ENCODE results near the gene SIRT1.

GRCh38 chr10:67883885-67884874, at the start of gene SIRT1:
Gene SIRT1, plus strand, starts transcription at chr10:67884656.
- PRO-cap, result bidirectional peak, plus-strand start at chr10:67884225, minus-strand start at chr10:67884206; bidirectional peak, plus-strand start at chr10:67884659, minus-strand start at chr10:67884514

- PRO-cap, result no peak
Measured at GRCh38 chr10:67885636-67885952, 1.1 kb downstream of the SIRT1 start.

DNA sequence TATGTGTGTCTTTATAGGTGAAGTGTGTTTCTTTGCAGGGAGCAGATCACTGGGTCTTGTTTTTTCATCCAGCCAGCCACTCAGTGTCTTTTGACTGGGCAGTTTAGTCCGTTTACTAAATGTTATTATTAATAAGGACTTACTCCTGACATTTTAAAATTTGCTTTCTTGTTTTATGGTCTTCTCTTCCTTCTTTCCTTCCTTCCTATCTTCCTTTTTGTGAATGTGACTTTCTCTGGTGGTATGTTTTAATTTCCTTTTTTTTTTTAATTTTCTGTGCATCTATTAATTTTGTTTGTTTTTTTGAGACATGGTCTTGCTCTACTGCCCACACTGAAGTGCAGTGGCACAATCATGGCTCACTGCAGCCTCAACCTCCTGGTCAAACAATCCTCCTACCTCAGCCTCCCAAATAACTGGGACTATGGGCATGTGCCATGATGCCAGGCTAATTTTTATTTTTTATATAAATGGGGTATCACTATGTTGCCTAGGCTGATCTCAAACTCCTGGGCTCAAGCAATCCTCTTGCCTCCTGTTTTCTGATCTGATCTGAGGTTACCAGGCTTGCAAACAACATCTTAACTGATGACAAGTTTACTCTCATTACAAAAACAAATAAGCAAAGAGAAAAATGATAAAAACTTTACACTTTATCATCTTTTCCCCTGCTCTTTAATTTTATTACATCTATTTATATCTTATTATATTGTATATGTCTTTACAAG, 69.5 kb downstream of the HERC4 start:
- PRO-cap, result no peak

DNA sequence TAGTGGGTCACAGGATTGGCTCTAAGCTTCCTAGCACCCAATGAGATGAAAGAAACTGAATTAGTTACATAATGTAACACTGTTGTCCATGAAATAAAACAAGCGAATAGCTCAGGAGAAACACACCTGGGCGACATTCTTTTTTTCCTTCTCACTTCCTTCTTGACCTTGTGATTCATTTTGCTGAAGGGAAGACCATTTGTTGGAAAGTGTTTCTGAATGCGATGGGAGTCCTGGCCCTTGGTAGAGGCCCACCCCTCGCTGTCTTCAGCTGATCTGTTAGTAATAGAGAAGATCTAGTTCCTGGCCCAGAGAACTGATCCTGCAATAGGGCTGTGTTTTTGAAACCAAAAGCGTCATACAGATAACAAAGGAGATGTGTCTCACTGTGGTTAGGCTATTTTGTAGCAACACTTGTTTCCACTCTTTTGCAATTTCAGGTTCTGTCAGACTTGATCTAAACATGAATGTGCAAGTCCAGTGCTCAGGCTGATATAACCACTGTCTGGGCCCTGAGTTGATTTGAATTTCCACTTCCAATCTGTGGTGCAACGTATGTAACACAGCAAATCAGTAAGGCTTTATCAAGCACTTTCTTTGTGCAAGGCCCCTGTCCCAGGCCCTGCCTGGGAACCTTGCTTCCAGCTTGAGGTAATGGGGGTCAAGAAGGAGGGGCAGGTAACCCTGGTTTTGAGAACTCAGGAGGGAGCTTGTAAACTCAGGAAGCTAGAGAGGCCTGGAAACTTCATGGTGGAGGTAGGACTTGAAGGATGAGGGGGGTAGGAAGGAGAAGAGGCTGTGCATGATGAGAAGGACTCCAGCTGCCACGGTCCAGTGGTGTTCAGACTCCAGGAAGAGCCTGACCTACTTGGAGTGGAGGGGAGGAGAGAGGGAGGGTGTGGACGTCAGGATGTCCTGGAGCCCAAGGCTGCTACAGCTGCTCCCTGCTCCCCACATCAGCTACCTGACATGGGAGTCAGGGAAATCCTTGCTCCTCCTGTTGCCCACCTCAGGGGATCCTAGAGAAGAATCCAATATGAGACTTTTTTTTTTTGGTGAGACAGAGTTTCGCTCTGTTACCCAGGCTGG, 42.3 kb upstream of the SRGN start:
- PRO-cap, result no peak

GRCh38 chr10:69072718-69073475, 15.0 kb upstream of the SRGN start:
- PRO-cap, result no peak

DNA sequence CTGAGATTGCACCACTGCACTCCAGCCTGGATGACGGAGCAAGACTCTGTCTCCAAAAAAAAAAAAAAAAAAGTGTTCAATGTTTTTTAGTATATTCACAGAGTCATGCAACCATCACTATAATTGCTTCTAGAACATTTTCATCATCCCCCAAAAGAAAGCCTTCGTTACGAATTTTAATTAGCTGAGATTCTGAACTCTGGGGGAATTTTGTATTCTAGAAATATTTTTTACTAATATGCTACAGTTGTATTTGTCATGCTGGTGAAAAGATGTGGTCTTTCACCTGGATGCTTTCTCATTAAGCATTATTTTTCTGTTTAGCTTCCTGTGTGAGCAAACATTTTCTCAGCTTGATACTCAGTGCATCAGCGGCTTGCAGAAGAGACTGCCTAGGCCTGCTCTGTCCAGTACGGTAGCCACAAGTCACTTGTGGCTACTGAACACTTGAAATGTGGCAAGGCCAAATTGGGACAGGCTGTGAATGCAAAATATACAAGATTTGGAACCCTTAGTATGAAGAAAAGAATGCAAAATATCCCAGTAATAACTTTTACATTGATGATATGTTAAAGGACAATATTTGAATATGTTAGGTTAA, 4.9 kb downstream of the SRGN start:
- PRO-cap, result no peak

DNA sequence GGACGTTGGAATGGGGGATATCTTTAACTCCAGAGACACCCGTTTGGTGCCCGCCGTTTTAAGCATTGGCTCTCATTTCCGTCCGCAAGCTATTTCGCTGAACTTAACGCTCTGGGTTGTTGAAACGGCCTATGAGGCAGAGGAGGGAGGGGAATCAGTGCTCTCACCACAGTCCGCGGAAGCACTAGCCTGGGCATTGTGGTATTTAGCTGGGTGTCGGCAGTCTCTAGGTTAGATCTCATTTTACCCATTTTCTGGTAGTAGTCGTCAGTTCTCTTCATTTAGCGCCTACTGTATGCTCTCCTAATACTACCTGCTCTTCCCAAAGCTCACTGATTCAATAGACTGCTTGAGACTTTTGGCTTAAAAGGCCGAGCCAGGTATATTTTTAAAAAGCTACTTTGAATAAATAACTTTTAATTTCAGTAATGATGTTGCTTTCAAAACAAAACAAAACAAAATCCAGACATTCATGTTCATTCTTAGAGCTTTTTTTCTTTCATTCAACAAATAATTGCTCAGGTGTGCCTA, 922 bp downstream of the VPS26A start:
- PRO-cap, result bidirectional peak, plus-strand start at position 157 of the sequence, minus-strand start at position 67 of the sequence

- PRO-cap, result no peak
Measured at GRCh38 chr10:69375212-69376449, 41.1 kb downstream of the TACR2 start.

GRCh38 chr10:69446549-69447119, 4.6 kb upstream of the TSPAN15 start:
- PRO-cap, result no peak

GRCh38 chr10:69449492-69450199, 1.6 kb upstream of the TSPAN15 start:
- PRO-cap, result no peak

DNA sequence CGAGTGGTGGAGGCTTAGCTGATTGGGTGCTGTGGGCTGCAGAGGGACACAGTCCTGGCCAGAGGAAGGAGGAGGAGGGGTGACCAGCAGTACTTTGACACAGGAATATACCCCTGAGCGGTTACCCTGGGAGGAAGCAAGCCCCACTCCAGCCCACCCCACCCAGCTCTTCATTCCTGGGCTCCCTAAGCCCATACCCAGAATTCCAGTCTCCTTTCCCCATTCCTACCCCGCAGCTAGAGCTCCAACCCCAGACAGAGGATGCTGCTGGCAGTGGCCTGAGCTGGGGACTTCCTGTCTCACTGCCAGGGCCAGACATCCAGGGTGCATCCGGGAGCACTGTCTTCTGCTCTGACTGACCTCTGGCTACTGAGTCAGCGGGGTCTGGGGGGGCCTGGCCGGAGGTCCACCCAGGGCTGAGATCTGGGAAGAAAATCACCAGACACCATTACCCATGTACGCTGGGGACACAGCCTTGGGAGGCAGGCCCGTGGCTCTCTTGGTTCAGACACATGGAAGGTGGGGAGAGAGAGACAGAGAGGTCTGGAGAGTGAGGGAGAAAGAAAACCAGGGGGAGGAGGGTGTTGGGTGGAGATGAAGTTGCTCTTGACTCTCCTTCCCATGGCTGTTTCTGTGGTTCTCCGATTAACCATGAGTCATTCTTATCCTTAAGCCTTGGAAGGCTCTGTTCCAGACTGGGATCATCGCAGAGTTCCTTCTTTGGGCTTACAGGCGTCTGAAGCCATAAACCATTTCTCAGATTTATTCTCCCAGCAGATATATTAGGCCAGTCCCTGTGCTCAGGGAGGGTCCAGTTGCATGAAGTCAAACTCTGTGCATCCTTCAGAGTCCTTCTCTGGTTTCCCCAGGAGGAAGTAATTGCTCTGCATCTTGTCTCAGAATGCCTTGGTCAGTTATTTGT, 23.6 kb downstream of the TSPAN15 start:
- PRO-cap, result no peak

DNA sequence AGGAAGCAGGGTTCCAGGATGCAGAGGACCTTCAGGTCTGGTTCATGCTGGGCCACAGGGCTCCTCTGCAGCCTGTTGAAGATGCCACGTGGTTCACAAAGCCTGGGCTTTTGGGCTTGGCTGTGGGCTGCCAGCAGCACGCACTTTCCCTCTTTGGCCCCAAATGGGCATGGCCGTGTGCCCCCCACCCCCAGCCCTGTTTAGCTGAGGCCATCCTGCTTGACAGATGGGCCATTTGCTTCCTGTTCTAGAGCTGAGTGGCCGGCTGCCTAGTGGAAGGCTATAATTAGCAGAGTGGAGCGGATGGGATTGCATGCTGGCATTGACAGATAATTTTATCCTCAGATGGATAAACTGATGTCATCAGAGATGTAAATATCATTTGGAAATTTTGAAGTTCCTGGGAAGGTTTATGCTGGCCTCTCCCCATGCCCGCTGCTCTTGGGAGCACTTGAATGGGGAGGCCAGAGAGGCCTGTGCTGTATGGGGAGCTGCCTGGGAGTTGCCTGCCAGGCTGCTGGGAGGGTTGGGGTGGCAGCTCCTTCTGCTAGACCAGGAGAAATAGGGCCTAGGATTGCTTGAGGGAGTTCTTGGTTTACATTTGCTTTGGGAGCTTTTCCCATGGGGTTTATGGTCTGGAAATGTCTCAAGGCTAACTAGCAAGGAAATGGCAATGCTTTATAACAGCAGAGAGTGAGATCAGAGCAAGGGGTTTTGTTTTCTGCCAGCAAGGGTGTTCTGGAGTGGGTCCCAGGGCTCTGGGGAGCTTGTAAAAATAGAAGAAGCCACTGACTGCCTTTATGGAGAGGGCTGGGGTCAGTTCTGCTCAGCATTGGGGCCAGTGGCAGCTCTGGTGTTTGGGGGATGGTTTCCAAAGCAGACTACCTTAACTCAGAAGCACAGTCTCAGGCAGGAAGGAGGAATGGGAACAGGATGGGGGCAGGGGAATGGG, 28.4 kb downstream of the TSPAN15 start:
- PRO-cap, result no peak

DNA sequence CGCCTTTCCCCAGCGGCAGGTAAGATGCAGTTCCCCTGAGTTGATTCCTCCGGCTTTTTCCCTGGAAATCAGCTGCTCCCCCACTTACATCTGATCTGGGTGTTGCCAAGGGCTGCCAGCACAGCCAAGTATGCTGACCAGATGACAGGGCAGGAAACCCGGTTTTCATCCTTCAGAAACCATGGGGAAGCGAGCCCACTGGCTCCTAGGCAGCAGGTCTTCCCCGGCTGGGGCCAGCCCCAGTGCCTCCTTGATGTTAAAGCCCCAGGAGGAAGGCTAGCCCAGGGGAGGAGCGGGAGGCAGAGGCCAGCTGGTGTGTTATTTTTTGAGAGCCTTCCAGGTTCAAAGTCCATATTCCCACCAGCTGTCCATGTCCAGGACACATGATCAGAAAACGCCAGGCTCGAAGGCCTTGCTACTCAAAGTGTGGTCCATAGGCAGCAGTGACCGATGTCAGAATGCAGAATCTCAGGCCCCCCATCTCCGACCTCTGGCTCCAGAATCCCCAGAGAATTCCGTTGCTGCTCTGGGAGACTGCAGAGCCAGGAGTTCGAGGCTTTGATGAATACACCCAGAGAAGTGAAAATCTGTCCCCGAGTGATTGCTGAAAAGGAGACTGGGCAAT, 23.3 kb downstream of the AIFM2 start:
- PRO-cap, result no peak

- PRO-cap, result no peak
Measured at GRCh38 chr10:70232963-70233253, 321 bp downstream of the PPA1 start.

DNA sequence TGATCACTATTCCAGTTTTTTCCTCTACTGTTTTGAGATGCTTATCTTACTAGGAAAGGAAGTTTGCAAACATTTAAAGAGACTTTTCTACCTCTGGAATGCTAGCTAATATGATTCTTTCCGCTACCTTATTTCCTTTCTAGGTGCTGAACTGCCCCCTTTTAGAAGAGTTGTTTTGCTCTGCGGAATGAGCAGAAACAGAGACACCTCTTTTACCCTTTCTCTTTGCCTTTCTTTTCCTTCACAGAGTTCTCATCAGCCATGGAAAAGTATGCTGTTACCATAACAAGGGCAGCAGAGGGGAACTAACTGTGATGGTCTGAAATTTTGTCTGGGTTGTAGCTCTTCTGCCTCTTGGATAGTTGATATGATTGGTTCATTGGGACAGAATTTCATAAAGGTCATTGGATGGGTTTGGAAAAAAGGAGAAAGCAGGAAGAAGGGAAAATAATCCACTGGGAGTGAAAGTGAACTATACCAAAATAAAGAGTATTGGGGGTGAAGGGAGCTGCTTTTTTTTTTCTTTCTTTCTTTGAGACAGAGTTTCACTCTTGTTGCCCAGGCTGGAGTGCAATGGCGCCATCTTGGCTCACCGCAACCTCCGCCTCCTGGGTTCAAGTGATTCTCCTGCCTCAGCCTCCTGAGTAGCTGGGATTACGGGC, 5.7 kb downstream of the EIF4EBP2 start:
- PRO-cap, result no peak

DNA sequence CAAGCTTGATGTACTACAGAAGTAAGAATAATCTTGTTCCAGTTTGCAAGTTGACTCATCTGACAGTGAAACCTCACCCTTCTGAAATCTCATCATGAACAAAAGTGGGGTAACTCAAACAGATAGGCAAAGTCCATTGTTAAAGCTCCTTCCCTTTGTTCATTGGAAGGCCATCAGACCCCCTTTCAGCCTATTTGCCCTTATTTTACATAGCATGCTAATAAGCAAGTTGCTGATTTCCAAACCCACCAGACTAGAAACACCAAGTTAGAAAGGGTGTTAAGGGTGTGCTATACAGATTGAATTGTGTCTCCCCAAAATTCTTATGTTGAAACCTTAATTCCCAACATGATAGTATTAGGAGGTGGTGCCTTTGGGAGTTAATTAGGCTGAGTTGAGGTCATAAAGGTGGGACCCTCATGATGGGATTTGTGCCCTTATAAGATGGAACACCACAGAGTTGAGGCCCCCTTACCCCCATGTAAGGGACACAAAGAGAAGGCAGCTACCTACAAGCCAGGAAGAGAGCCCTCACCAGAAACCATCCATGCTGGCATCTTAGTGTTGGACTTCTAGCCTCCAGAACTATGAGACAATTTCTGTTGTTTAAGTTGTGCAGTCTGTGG, 13.9 kb downstream of the EIF4EBP2 start:
- PRO-cap, result no peak

DNA sequence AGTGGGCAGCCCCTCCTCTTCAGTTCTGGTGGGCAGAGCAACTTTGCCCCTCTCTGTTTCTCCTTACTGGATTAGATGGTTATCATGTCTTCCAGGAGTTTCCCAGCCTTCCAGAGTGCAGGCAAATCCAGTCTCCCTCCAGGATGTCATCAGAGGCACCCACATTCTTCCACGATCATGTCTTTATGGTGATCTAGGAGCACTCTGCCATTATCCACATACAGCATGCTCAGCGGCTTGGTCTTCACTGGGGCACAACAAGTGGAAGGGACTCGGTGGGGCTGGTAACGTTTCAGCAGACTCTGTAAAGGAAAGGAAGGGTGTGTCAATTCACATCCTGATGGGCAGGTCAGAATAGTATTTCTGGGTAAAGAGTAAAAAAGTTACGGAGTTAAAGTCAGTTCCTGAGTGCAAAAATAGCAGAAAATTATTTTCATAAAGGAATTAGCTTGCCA, 8.7 kb downstream of the NODAL start:
- PRO-cap, result no peak

DNA sequence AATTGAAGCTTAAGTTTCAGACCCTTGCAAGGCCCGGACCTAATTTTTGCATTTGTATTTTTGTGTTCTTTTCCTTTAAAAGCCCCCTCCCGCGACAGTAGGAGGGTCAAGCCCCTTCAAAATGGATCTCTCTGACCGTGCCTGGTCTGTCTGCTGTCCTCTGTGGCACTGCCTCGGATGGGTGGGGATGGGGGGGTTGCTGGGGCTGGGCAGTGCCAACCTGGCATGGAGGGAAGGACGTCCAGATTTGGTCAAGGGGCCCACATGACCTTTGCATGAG, 17.8 kb upstream of the NODAL start:
- PRO-cap, result no peak

GRCh38 chr10:70493071-70493925, 14.7 kb downstream of the PALD1 start:
- PRO-cap, result no peak

GRCh38 chr10:70500578-70501385, 22.2 kb downstream of the PALD1 start:
- PRO-cap, result no peak